Mammary microvascular endothelial cell (primary cell): Measurements from ENCODE around the gene FOXC2.

GRCh38 chr16:85923558-85924293 lies 24.8 kb downstream of the IRF8 start:
- RAMPAGE, long total RNA, result no peak

- RAMPAGE, long total RNA, result no peak
Measured at GRCh38 chr16:85929153-85929964, 30.4 kb downstream of the IRF8 start.

GRCh38 chr16:85939995-85940811 lies 41.2 kb downstream of the IRF8 start:
- RAMPAGE, long total RNA, result no peak

DNA sequence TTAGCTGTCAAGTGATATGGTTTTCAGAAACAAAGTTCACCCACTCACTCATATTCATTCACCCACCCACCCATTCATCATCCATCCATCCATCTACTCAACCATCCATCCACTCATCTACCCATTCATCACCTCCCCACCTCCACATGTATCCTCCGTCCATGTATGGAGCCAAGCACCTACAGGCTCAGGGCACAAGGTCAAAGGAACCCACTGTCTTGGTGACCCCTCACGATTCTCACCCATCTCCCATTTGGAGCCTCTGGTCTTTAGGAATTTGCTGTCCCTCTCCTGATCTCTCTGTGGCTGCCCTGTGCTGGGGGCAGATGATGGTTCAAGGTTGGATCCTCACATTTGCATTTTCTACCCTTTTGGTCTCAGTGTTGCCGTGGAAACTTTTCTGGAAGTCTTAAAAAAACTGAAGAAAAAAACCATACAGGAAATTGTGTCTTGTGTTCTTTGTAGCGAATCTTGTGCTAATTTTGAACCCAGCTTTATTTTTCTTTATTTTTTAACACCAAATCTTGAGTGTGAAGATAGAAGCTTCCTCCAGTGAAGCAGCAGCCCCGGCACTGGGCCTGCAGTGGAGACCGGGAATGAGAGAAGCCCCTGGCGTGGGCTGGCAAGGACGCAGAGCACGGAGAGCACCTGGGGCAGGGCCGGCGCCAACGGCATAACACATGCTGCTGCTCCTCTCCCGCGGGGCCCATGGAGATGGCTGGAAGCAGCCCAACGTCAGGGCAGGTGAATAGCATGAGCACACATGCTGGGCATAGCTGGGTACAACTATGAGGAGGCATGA lies 46.1 kb downstream of the IRF8 start:
- RAMPAGE, long total RNA, result no peak

- RAMPAGE, long total RNA, result no peak
Measured at GRCh38 chr16:85974668-85975712, 76.0 kb downstream of the IRF8 start.

- RAMPAGE, long total RNA, result no peak
Measured at GRCh38 chr16:86162619-86163142, 263.7 kb downstream of the IRF8 start.

- RAMPAGE, long total RNA, result no peak
Measured at GRCh38 chr16:86171294-86171546, 272.3 kb downstream of the IRF8 start.

GRCh38 chr16:86194455-86194799 lies 295.5 kb downstream of the IRF8 start:
- RAMPAGE, long total RNA, result no peak

DNA sequence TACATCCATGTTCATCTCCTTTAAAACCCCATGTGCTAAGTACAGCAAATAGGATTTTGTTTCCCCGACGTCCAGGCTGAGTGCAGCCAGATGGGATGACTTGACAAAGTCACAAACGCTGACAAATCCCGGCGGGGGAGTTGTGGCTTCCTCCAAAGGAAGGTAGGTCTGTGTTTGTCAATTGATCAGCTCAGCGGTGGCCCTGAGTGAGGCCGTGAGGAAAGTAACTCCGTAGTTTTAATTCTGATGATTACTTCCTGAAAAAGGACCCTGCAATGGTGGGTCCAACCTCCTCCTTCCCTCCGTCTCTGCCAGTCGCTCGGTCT lies 209.6 kb upstream of the FOXF1 start:
- RAMPAGE, long total RNA, result no peak

DNA sequence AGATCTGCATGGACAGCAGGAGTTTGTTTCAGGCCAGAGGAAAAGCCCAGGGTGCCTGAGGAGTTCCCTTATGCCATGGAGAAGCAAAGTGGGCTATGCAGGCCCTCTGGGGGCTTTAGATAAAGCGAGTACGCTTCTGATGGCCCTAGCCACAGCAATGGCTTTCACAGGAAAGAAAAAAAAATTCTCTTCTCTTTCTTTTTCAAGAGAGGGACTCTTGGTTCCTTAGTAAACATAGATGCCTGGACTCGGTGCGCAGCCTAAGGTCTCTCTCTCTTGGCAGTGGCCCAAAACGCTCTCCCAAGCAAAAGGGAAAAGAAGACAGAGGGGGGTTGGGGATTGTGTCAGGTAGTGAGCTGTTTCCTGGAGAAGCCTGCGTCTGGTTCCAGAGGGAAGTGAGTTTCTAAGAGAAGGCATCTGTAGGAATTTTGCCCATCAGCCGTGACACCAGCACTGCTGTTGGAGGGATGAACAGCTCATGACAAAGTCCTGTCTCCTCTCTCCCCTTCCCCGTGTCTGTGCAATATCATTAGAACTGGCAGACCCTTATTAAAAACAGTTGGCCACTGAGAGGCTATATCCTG lies 166.3 kb upstream of the FOXF1 start:
- RAMPAGE, long total RNA, result no peak

- RAMPAGE, long total RNA, result no peak
Measured at GRCh38 chr16:86365905-86366191, 144.5 kb upstream of the FOXF1 start.

- RAMPAGE, long total RNA, result start-site peak on the plus strand at chr16:86387688-86387745, 20 and 22 reads in 2 replicates
Measured at GRCh38 chr16:86387471-86387864, 122.9 kb upstream of the FOXF1 start.

- RAMPAGE, long total RNA, result no peak
Measured at GRCh38 chr16:86389414-86389901, 120.9 kb upstream of the FOXF1 start.

DNA sequence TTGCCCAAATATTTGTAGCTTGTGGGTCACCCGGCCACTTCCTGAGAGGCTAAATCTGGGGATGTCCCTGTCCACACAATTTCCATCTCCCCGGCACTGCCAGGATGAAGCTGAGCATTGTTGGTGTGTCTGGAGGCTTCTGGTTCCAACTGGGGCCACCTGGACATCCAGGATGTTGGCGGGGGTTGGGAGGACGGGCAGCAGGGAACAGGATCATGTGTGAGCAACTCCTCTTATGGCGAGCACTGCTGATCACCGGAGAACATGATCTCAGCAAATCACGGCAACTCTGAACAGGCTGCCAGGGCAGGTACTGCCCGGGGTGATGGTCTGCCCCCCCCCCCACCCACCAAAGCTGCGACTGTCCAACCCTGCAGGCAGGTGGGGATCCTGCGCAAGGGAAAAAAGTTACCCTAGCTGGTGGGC lies 17.0 kb upstream of the FOXF1 start:
- RAMPAGE, long total RNA, result no peak

GRCh38 chr16:86520590-86521296 lies 10.4 kb downstream of the FOXF1 start:
- RAMPAGE, long total RNA, result no peak

DNA sequence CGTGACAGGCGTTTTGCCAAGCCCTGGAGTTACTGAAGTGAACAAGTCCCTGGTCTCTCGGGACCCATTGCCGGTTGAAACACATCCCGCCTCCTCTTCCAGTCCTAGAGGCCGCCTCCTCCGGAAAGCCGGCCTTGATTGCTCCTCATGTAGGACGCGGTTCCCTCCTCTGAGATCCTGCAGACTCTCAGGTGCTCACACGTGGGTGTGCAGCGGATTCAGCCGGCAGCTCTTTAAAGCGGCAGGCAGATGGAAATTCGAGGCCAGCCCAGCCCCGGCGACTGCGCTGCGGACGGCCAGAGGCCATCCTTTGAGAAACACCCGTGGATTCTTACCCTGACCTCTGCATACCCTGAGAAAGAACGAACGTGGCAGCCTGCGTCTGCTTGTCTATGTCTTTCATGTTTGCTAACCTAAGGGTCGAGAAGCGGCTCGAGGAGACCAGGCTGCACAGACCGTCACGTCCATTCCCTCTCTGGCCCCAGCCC lies 408 bp upstream of the MTHFSD start:
- RAMPAGE, long total RNA, result no peak

DNA sequence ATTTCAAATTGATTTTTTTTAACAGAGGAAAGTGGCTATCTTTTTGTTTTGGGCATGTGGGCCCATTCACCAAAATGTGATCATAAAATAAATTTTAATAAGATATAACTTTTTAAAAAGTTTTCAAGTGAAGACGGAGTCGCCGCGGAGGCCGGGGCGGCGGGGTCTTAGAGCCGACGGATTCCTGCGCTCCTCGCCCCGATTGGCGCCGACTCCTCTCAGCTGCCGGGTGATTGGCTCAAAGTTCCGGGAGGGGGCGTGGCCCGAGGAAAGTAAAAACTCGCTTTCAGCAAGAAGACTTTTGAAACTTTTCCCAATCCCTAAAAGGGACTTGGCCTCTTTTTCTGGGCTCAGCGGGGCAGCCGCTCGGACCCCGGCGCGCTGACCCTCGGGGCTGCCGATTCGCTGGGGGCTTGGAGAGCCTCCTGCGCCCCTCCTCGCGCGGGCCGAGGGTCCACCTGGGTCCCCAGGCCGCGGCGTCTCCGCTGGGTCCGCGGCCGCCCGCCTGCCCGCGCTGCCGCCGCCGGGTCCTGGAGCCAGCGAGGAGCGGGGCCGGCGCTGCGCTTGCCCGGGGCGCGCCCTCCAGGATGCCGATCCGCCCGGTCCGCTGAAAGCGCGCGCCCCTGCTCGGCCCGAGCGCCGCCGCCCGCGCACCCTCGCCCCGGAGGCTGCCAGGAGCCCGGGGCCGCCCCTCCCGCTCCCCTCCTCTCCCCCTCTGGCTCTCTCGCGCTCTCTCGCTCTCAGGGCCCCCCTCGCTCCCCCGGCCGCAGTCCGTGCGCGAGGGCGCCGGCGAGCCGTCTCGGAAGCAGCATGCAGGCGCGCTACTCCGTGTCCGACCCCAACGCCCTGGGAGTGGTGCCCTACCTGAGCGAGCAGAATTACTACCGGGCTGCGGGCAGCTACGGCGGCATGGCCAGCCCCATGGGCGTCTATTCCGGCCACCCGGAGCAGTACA lies at the start of gene FOXC2:
TSS of gene FOXC2 (plus strand) at position 304 of the 955 bp plus-strand sequence.
- RAMPAGE, long total RNA, result no peak

DNA sequence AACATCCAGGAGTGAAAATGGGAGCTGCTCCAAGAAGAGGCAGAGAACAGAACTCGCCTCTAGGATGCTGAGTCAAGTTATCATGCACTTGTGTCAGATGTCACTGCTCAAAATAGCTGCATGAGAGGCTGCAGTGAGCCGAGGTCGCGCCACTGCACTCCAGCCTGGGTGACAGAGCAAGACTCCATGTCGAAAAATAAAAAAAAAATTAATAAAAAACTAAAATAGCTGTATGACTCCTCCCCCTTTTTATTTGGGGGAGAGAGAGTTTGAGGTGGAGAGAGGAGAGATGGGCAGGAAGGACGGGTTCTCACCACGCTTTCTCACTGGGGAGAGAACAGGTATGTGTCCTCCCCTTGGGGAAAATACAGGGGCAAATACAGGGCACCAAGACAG lies 148.8 kb downstream of the FOXL1 start:
- RAMPAGE, long total RNA, result no peak

- RAMPAGE, long total RNA, result no peak
Measured at GRCh38 chr16:86824504-86825290, 246.3 kb downstream of the FOXL1 start.

DNA sequence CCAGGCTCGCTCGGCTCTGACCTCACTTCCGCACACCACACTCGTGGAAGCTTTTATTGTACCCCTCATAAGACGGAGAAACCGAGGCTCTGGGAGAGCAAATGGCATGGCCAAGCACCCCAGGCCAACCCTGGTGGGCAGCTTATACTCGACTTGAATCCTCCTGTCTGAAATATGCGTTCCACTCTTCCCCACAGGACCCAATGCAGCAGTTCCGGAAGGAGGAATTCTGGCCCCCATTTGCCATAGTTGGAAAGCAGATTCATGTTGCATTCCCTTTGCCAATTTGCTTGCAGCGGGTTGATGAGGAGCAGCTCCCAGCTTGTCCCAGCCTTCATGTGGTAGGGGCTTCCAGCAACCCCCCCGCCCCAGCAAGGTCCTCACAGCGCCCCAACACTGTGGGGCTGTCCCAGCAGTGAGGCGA lies 356.3 kb downstream of the C16orf95 start:
- RAMPAGE, long total RNA, result no peak